Metastatic Lung Carcinoma in the Adrenal Gland (tissue), 1 donor: ENCODE data around the gene BCL2L2.

DNA sequence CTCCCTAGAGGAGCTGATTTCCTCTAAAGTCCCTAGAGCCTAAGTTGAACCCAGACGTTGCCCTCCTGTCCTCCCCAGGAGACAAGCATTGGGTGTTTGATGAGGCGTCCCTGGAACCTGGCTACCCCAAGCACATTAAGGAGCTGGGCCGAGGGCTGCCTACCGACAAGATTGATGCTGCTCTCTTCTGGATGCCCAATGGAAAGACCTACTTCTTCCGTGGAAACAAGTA, 8.1 kb downstream of the MMP14 start:
- PRO-cap, result no peak

DNA sequence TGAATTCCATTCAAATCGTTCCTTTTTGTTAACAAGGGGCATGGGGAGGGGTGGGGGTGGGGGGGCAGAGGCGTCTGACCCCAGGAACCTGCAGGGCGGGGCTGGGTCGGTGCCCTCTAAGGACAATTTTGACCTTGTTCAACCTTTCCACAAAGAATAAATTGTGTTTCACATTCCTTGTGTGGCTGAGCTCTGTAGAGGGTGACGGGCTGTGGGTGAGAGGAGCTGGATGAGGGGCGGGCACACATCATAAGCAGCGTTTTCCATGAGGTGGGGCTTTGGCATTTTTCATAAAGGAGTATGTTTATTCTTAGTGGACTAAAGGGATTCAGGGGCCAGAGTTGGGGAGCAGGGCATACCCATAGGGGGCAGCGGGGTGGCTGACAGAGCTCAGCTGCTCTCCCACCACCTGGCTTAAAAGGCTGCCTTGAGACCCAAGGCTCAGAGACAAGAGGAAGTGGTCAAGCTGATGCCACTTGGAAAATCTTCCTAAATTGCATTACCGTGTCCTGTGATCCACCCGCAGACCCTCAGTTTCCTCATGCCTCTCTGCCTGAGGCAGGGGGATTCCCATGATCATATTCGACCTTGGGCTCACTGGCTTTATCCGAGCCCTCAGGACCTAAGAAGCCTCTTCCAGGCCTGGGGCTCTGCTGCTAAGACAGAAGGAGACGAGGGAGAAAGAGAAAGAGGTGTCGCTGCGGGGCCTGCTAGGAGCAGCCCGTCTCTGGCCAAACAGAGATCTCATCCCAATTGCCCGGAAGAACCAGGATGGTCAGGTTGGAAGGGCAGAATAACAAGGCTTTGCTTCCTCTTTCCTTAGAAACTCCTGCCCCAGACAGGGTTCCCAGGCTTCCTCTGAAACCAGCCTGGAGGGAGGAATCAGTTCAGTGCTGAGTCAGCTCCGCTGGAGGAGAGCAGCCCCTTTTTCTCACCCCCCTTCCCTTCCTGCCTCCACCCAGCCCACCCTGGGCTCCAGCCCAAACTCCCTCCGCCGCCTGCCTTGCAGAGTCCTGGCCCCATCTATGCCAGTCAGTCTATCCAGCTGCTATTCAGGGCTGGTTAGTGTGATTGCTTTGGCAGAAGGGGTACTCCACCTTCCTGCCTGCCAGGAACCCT, 11.6 kb downstream of the MMP14 start:
- PRO-cap, result no peak

DNA sequence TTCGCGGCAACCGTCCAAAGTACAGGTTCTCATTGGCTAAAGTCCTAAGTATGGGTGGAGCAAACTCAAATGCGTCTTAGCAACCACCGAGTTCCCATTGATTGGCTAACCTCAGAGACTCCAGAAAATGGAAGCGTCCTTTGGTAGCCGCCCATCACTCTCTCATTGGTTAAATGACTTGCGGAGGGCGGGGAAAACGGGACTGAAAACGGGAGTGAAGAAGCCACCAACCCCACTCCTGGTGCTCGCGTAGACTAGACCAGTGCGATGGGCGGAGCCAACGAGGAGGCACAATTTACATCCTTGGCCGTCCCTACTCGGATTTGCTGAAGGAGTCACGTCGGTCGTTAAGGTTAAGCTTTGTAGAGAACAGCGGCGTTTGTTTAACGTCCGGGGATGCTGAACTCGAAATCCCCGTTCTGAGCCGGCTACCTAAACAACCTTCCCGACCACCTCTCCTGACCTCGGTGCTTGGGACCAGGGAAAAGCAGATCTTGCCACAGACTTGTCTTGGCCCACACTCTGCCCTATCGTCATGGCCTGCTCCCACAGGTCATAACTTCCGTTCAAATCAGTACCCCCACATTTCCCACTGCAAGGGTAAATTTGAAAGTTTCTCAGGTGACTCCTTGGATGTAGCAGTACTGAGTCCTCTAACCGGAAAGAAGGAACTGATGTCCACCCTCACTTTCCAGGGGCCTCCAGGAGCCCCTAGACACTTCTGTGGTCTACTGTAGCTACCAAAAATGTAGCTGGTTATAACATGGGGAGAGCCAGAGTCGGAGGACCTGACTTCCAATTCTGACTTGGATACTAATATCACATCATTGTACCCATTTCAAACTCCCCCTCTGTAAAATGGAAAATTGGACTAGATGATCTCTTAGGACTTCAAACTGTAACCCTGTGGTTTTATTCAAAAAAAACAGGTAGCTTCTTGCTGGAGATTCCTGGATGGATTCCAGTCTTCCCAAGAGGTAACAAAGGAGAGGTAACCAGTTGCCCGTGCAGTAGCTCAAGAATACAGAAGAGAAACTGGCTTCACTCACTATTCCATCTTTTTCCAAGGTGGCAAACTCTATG, 614 bp upstream of the RBM23 start:
- PRO-cap, result bidirectional peak, plus-strand start at position 262 of the sequence, minus-strand start outside the sequence; unidirectional peak, plus-strand start at position 320 of the sequence

- PRO-cap, result no peak
These were observed 3.3 kb downstream of the AJUBA start for GRCh38 chr14:22978658-22979757.

DNA sequence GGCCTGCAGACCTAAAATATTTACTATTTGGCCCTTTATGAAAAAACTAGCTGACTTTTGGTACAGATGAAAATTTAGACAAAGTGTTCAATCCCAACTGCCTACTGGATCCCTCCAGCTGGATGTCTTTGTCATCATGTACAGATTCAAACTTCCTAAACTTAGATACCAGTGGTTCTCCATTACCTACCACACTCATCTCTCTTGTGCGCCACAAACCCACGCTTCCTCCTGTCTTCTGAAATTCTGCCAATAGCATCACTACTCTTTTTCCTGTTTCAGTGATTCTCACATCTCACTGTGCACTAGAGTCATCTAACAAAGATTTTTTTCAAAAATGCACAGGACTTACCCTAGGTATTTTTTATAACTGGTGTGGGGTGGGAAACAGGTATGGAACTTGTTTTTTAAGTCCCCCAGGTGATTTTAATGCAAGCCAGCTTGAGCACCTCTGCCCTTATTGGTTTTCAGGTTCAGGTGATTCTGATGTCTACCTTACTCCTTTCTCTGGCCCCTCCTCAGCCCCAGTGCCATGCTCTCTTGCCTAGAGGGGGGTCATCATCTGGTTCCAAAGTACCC, 5.9 kb downstream of the PSMB5 start:
- PRO-cap, result no peak

DNA sequence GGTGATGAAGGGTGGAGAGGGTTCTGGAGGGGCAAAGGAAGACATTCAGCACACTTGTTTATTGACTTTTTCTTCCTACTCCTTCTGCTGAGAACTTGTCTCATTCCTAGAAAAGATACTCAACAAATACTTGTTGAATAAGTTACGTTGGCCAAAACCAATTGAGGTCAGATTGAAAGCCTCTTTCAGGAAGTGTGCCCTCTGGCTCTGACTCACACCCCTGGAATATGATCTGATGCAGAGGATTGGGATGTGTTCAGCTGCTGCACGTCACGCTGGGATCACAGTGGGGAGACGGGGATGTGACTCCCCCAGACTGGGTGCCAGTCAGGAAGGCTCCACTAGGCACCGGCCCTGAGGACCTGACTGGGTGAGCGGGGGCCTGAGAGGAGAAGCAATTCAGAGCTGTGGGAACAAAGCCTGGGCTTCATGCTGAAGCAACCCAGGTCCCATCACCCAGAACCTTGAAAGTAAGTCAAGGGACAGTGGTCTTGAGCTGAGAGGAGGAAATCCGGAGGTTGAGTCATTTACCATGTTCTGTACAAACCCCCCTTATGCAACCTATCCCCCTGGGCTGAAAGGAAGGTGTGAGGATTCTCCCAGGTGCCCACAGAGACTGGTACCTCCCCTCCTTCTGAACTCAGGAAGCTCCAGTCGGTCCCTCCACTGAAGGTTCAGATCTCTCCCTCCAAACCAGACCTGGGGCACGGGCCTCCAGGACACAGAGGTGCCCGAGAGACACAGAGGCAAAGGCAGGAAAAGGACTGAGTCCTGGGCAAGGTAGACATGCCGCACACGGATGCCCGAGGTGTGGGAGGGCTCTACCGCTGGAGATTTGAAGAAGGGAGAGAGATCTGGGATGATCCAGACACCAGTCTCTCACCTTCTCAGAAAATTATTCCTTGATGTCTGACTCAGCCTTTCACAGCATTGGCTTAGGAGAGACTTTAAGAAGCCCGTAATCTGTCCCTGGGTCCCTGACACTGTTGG, 3.8 kb downstream of the CEBPE start:
- PRO-cap, result unidirectional peak, plus-strand start at position 314 of the sequence

DNA sequence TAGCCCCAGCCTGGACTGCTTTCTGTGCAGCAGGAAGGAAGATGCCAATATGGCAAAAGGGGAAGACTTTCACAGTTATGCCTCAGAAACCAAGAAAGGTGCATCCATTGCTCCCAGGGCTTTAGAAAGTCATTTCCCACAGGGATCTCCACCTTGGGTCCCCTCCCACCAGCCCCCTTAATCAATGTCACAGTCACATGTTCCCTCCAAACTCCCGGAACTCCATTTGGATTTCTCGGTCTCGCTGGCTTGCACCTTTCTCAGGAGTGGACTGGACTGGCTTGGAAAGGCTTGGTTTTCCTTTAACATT, 30.0 kb downstream of the SLC7A8 start:
- PRO-cap, result no peak

DNA sequence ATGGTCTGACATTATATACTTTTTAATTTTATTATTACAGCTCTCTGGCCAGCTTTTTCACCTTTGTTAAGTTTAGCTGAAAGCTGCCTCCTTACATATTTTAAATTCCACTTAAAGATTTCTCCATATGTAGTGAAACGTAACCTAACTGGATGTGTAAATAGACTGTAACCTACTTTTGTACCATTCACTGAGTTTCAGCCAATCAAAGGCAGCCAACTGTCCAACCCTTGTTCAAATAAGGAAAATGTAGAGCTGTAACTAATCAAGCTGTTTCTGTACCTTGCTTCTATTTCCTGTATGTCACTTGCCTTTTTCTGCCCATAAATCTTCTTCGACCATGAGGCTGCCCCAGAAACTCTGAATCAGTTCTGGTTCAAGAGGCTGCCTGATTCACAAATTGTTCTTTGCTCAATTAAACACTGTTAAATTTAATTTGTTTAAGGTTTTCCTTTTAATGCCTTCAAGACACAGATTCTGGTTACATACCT, 6.3 kb downstream of the SLC7A8 start:
- PRO-cap, result no peak

DNA sequence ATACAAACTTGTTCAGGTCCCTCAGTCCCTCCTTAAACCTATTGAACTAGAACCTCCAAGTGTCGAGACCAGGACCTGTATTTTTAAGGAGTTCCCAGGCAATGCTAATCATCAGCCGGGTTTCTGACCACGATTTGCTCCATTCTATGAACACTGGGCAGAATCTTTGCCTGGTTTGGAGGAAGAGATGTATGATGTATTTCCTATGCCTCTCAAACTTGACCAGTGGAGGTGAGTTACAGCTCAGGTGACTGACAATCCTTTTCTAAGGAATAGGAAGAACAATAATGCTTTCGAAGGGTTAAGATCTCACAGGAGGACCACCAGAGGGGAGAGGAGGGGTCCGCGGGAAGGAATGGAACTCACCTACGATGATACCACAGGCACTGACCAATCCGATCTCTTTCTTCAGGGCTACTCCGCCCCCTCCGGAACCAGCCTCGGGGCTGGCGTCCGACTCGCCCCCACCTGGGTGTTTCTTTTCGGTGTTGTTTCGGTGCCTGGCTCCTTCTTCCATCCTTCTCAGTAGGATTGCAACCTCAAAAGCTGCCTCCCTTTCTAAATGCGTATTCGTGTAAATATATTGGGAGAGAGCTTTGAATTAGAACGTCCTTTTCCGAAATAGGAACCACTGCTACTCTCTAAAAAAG, 937 bp downstream of the SLC7A8 start:
- PRO-cap, result bidirectional peak, plus-strand start at position 437 of the sequence, minus-strand start at position 376 of the sequence

DNA sequence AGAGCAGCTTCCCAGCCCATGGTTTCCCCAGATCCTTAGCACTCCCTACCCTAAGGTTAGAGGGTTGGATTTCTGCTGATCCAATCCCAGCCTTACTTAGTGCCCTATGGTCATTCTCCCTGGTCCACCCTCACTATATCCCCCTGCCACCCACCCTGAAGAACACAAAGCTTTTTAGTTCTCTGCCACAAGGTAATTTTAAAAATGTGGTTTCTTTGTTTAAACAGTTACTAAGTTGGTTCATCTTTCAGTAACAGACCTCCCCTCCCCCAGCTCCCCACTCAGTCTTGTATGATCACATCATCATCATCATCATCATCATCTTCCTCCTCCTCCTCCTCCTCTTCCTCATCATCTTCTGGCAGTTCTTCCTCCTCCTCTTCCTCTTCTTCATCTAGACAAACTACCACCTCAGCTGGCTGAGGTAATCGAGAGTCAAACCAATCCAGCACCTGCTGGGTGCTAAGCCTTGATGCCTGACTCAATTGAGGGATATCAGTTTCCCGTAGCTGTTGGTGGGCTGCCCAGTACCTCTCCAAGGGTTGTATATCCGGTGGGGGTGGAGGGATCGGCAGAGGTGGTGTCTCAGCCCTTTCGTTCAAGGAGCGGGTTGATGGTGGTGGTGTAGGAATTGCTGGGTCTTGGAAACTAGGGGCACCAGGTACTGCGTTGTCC, 10.5 kb downstream of the HOMEZ start:
- PRO-cap, result no peak

- PRO-cap, result no peak
These were observed 7.3 kb downstream of the PPP1R3E start for GRCh38 chr14:23295423-23295685.

GRCh38 chr14:23296891-23297486, 5.7 kb downstream of the PPP1R3E start:
- PRO-cap, result no peak

- PRO-cap, result bidirectional peak, plus-strand start at chr14:23306860, minus-strand start at chr14:23306736
These were observed at the start of gene BCL2L2 for GRCh38 chr14:23306162-23307442. Gene BCL2L2 (plus strand): TSS chr14:23306833.

DNA sequence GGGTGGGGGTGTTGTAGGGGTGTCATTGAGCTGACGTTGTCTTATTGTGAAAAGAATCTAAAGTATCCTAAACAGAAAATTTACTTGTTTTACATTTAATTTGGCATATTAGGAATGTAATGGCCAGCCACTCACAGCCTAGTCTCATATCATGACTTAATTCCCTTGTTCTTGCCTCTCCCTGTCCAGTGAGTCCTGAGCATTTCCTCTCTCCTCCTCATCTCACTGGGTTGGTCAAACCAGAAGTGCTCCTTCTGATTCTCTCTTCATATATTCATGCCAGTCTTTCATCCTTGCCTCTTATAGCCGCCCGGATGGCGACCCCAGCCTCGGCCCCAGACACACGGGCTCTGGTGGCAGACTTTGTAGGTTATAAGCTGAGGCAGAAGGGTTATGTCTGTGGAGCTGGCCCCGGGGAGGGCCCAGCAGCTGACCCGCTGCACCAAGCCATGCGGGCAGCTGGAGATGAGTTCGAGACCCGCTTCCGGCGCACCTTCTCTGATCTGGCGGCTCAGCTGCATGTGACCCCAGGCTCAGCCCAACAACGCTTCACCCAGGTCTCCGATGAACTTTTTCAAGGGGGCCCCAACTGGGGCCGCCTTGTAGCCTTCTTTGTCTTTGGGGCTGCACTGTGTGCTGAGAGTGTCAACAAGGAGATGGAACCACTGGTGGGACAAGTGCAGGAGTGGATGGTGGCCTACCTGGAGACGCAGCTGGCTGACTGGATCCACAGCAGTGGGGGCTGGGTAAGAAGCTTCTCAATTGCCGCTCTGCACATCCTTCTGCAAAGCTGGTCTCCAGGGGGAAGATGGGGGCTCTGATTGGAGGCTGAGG, 1.0 kb downstream of the BCL2L2 start:
- PRO-cap, result no peak

GRCh38 chr14:23380578-23381131, 3.8 kb downstream of the CMTM5 start:
- PRO-cap, result no peak

DNA sequence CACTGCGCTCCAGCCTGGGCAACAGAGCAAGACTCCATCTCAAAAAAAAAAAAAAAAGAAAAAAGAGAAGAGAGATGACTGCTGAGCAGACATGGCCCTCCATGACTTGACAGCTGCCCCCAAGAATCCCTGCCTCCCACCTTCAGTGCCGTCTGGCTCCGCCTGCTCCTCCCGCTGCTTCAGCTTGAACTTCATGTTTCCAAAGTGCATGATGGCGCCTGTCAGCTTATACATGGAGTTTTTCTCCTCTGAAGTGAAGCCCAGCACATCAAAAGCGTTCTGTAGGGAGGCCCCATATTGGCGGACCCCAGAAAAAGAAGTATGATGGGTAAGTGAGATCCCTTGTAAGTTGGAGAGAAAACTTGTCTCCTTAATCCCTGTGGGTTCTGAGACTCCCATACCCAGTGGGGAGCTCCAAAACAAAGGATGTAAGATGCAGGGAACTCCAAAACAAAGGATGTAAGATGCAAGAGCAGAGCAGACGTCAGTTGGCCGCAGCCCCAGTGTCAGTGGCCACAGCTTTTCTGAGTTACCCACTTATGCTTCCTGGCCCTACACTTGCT, 5.7 kb downstream of the MYH7 start:
- PRO-cap, result no peak

GRCh38 chr14:23443336-23443861, 7.9 kb upstream of the MYH7 start:
- PRO-cap, result no peak

DNA sequence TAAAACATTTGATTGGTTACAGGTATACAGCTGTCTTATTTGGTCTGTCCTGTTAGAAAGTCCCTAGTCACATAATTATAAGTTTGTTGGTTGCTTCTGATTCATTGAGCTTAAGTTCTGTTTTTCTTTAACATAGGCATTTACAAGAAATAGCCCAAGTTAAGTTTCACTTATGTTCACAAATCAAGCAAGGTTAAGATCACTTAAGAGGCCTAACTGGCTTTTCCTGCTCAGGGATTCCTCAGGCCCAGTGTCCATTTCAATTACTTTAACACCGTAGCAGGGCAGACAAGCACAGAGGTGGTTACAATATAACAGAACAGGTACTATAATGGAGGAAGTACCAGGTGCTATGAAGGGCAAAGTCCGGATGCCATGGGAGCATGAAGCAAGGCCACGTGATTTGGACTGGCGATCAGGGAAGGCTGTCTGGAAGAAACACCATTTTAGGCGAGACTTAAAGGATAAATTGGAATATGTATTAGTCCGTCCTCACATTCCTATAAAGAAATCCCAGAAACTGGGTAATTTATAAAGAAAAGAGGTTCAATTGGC, 12.4 kb upstream of the MYH7 start:
- PRO-cap, result no peak

DNA sequence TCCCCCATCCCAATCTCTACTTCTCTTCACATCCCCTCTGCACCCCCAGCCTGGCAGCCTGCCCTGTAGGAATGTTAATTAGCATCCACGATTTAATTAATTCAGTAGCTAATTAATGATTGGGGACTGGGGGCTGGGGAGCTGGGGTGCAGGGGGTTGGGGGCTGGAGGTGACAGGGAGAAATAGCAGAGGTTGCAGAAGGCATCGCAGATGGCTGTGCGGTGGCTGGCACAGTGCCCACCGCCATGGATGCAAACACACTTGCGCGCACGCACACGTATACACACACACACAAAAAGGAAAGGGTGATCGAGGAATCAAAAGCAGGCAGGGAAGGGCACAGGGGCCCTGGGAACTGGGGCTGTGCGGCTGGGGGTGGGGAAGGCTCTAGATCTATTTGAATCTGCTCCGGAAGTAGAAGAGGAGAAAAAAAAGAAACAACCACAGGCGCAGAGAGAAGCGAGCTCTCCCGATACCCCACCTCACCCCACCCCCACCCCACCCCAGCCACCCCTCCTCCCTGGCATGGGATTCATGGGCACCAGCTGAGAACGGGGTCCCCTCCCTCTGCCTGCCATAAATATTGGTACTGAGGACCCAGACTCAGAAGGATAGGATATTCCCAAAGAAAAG, 39.4 kb downstream of the ZFHX2 start:
- PRO-cap, result no peak

GRCh38 chr14:23547897-23548698, 3.5 kb downstream of the ZFHX2 start:
- PRO-cap, result no peak